T47D (cell line): ENCODE results near the genes KIF19 and GPR142.

GRCh38 chr17:74325776-74326448 is at the start of gene KIF19:
KIF19 (plus strand) TSS chr17:74326226.
- RRBS, result 72% methylated on average over 22 of the region's 76 CpGs

DNA sequence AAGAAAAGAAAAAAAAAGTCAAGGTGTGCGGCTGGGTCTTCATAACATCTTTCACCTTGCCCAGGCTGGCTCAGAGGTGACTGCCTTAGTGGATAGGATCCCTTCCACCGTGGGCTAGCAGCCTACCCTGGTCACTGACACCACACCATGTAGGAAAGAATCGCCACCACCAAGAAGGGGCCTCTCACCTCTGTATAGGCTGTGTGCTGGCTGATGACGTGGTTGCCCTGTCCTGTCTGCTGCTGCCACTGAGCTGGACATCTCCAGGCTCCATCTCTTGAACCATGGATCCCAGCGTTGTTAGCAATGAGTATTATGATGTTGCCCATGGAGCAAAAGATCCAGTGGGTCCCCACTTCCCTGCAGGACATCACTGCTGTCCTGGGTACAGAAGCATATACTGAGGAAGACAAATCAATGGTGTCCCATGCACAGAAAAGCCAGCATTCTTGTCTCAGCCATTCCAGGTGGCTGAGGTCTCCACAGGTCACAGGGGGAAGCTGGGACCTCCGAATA is at the start of gene GPR142:
GPR142 (plus strand) TSS at position 307 of the 516 bp plus-strand sequence.
- RRBS, result no CpG with 5 or more reads among the region's 6 CpGs

- RRBS, result no CpG with 5 or more reads among the region's 7 CpGs
Observed at GRCh38 chr17:74415909-74416375, 15.9 kb upstream of the GPRC5C start.

- RRBS, result no CpG with 5 or more reads among the region's 17 CpGs
Observed at GRCh38 chr17:74431666-74431892, 309 bp upstream of the GPRC5C start.

DNA sequence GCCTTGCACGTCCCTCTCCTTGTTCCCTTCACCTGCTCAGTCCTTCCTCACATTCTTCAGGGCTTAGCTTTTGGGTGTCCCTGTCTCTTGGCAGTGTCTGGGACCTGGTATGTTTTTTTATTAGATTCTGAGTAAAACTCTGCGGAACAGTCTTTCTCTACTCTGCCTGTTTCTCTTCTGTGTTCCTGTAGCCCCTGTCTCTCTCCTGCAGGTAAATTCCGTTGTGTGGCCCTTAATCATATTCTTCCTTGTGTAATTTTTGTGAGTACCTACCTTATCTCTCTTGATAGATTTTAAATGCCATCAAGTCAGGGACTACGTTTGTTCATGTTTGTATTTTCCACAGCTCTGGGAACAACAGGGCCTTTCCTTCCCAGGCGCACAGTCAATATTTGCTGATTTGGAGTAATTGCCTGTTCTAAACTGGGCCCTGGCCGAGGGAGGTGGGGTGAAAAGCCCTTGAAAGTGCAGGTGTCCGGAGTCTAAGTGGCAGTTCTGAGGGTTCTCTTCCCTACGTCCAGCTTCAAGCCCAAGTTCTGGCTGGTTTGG is 4.5 kb downstream of the GPRC5C start:
- RRBS, result no CpG with 5 or more reads among the region's 8 CpGs

- RRBS, result no CpG with 5 or more reads among the region's 8 CpGs
Observed at GRCh38 chr17:74447820-74448194, 15.9 kb downstream of the GPRC5C start.

DNA sequence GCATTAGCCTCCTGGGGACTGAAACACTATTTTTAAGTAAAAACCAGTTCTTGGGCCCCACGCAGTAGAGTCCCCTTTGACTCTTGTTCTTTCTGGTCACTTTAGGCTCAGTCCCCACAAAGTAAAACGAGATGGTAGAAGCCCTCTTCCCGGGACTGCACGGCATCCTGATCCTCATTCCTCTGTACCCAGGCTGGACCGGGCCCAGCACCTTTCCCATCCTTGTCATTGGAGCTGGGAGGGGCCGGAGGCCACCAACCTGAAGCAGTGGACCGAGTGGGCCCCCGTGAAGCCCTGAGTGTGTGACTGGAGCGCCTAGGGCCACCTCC is 17.2 kb upstream of the CD300A start:
- RRBS, result 100% methylated on average over 1 of the region's 9 CpGs

DNA sequence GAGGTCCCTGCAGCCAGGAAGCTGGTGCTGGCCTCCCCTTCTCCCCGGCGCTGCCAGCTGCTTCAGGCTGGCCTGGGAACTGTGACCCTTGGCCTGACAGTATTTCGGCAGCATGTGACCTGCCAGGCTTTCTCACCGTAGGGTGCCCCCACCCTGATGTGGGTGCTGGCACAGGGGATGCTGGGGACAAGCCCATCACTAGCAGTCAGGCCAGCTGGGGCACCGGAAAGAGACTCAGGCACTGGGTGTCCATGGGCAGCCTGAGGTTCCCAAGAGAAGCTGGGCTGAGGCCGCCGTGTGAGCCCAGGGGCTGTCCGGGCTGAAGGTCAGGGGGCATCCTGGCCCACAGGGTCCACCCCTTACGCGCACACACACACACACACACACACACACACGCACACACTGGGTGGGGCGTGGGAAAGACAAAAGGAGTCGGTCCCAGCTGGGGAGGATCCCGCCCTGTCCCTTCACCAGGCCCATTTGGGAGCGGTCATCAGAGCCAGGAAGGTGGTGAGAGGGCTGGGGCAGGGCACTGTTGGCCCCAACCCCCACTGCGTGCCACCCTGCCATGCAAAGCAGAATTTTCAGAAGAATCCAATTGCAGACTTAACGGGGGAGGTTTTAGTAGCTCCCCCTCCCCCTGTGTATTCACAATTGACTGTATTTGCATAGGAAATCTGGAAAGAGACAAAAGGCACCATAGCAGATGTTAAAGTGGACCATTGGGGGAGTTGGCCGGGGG is 11.5 kb upstream of the CD300A start:
- RRBS, result 58% methylated on average over 5 of the region's 18 CpGs

- RRBS, result no CpG with 5 or more reads among the region's 3 CpGs
Observed at GRCh38 chr17:74663824-74664261, 40.3 kb upstream of the CD300E start.

- RRBS, result 4% methylated on average over 6 of the region's 48 CpGs
Observed at GRCh38 chr17:74749319-74750214, 1.1 kb downstream of the NHERF1 start.

DNA sequence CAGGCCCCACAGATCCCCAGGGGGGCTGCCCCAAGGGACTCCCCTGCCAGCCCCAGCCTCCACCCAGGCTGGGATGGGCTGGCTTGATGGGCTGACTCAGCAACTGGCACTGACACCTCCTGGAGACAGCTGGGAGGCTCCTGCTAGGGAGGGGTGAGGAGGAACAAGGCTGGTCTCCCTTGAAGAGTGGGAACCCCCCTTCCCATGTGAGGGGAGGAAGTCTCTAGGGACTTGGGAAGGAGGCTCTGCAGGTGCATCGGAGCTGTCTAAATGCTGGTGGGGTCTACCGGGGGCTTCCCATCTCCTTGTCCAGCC is 10.4 kb downstream of the NHERF1 start:
- RRBS, result no CpG with 5 or more reads among the region's 2 CpGs

GRCh38 chr17:74760450-74761297 is 12.2 kb downstream of the NHERF1 start:
- RRBS, result no CpG with 5 or more reads among the region's 10 CpGs

DNA sequence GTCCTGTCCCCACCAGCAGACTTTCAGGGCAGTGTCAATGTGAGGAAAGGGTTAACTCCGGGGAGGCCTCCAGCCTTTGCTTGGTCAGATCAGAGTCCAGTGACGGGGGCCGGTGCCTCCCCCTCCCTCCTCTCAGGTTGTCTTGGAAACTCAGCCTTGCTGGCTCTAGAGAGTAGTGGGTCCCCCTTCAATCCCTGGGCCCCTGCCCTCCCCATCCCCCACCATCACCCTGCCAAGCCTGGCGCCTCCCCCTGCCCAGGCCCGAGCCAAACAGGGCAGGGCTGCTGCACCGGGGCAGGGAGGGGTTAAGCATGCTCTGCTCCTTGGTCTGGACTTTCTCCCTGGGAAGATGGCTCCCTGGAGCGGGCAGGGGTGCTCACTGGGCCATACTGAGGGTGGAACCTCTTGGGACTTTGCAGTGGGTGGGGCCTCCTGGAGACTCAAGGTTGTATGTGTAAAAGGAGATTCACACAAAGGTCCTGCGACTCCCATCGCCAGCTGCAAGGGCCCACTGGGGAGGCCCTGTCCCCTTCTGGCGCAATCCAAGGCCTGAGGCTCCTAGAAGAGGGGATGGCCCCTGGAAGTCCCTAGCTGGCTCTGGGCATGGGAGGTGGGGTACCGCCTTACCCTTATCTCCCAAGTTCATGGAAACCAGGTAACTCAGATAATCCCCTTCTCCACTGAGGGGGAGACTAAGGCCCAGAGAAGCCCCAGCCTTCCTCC is 12.2 kb downstream of the NAT9 start:
- RRBS, result 12% methylated on average over 3 of the region's 11 CpGs

DNA sequence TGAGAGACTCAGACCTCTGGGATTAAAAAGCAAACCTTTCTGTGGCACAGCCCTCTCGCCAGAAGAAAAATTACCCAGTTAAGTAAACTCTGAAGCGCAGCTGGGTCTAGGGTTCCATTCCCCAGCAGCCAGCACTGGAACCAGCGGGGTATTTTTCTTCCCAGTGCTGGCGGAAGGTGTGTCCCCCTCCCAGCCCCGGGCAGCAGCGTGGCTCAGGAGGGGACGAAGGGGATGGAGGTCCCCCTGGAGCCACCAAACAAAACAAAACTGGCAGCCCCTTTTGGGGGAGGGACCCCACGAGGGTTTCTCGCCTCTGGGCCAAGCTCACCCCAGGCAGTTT is 37.1 kb downstream of the GRIN2C start:
- RRBS, result no CpG with 5 or more reads among the region's 9 CpGs

DNA sequence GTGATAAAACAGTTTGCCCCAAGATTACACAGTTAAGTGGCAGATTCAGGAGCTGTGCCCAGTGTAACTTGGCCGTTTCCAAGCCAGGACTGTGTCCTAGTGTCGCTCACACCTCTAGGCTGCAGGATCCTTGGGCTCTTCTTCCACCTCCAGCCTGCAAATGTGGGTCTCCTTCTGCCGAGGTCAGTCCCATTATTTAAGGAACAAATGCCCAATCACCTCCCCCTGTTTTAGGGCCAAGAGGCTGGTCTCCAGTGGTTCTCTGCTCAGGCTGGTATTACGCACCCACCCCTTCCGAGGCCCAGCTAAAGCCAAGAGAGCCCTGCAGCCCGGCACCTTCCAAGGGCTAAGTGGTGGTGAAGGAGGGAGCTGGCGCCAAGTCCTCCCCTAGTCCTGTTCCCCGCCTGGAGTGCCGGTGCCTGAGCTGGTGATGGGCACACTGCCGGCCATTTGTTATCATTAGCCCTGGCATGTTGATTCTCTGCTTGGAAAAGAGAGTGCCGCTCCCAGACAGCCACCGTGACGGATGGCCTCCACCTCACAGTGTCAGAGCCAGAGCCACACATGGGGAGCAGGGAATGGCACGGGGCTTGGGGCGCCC is 32.0 kb downstream of the GRIN2C start:
- RRBS, result 94% methylated on average over 3 of the region's 15 CpGs

DNA sequence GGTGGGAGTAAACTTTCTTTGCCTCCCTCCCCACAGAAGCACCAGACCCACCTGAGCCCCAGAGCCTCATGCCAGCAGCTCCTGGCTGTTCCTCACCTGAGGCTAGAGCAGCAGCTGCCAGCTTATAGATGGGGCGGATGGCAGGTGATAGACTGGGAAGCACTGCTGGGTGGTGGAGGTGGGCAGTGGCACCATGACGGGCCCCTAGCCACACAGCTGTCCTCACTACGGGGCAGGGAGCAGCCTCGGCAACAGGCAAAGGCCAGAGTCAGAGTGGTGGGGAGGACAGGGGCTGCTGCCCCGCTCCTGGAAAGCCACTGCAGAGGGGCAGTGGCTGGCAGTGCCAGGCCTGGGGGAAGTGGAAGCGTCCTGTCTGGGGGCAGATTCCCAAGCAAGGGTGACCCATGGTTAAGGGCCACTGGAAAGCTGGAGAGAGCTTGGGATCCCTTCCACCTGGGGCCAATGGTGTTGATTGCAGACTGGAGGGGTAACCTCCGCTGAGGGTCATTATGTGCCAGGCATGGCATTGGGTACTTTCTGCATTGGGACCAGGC is 20.6 kb downstream of the GRIN2C start:
- RRBS, result no CpG with 5 or more reads among the region's 7 CpGs

DNA sequence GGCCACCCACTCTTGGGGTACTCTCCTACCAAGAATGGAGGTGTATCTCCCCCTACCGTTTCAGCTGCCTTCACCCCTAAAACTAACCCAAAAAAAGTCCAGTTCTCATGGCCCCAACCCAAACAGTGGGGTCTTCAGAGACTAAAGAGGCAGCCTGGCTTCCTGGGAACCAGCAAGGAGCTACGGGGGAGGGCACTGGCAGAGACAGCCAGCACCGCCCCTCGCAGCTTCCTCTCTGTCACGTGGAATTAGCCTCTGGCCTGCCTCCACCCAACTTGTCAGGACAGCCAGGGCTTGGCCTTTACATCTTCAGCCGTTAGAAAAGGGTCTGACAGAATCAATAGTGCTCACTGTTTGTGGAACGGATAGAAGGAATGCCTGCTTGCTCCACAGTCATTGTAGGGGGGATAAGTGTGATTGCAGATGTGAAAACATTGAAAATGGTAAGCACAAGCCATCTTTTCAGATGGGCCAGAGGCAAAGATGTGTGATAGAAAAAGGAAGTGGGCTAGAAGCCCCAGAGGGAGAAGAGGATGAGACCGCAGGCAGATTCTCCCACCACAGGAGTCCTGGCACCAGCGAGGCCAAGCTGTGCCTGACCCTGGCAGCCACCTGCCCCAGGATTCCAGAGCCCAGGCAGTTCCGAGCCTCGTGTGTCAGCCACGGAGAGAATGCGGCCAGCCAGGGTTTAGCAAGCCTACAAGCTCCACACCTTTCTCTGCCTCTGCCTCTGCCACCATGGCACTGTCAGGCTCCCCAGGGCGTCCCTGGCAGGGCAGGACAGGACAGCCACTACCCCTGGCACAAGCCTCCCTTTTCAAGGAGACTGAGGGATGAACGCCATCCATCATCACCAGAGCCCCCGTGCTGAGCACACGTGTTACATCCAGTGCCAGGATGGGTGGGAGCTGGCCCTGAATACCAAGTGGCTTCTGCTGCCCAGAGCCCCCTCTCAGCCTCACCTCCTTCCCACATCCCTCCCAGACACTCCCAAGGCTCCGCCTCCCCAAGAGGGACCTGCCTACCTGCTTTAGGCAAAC is 18.5 kb downstream of the GRIN2C start:
- RRBS, result no CpG with 5 or more reads among the region's 18 CpGs

DNA sequence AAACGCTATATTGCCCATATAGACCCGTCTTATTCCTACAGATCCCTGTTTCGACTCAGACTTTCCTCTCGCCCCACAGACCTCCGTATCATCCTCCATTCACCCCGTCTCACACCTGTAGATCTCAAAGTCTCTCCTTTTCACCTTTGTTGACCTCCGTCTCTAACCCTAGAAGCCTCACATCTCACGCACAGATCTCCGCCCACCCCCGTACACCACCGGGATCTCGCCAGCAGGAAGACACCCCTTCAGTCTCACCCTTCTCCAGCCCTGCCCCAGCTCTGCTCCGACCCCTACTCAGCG is 332 bp downstream of the FDXR start:
- RRBS, result no CpG with 5 or more reads among the region's 14 CpGs

DNA sequence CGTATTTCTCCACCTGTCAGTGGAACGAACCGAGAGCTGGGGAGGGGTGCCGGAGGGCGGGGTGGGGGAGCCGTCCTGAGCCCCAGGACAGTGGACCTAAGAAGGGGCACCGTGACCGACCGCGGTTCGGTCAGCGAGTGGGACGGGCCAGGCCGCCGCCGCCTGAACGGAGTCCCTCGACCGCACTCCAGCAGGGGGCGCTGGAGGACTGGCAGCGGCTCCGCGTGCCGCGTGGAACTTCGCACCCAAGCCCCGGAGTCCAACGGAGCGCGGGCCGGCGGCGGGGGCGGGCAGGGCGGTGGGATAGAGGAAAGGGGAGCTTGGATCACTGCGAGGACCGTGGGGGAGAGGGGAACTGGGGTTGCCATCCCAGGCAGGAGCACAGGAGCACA is 440 bp upstream of the USH1G start:
- RRBS, result 2% methylated on average over 3 of the region's 37 CpGs

DNA sequence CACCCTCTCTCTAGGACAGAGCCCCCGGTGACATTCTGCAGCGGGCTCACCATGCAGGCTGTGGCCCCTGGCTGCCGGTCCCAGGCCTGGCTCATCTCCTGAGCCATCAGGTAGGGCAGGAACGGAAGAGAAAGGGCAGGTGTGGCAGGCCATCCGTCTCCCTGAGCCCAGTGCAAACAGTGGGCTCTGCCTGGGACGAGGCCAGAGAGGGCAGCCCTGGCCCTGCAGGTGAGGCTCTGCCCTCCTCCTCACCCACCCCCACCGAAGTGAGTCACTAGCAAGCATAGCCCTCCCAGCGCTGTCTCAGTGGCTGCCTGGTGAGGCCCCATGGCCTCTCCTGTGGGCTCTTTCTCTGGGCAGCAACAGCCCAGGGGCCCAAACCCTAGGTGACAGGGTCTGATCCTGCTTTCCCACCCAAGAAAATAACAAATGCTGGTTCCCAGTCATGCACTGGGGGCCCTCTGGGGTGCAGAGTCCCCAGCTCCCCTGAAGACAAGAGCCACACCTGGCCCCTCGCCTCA is 14.6 kb downstream of the OTOP3 start:
- RRBS, result 81% methylated on average over 3 of the region's 9 CpGs